Bronchial lymph node (tissue), 1 donor: ENCODE results near the genes MFSD14B and FBP2.

GRCh38 chr9:93130314-93130889 is 3.6 kb downstream of the NINJ1 start:
- PRO-cap: no peak

DNA sequence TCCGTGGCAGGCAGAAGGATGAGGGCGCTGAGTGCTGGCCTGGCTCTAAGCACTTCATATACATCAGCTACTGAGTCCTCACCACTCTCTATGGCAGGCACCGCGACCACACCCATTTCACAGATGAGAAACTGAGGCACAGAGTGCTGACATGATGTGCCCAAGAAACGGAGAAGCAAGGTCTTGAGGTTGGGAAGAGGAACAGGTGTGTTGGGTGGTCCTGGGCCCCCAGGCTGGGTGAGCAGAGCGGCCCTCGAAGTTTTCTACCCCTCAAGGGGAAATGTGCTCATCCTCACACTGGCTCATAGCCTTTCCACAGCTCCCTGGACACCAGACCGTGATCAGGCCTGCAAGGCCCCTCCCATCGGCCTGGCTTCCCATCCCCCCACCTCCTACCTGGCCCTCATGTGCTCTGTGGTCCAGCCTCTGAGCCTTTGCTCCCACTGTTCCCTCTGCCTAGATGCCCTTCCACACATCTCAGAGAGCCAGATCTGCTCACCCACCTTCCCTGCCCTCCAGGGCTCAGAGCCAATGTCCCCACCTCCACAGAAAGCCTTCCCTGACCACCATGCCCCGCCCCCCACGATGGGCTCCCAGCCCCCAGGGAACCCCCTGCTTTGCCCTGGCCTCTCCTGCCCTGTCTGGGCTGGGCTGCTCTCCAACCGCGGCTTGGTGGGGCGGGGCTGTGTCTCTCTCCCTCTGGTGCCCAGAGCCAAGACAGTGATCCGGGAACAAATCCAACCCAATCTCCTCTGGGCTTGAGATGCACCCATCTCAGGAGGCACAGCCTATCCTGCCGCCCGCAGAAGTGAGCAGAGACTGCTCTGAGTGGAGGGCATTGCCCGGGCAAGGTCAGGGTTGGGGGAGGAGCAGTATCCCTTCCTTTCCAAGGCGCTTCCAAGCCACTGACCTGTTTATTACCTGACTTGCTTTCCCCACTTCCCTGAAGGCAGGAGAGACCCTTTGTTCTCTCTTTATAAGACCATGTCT is 1.8 kb downstream of the NINJ1 start:
- PRO-cap: no peak

GRCh38 chr9:93207381-93207876 is 23.5 kb downstream of the WNK2 start:
- PRO-cap: no peak

- PRO-cap: no peak
Measured at GRCh38 chr9:93512042-93512841, 58.9 kb upstream of the FAM120AOS start.

DNA sequence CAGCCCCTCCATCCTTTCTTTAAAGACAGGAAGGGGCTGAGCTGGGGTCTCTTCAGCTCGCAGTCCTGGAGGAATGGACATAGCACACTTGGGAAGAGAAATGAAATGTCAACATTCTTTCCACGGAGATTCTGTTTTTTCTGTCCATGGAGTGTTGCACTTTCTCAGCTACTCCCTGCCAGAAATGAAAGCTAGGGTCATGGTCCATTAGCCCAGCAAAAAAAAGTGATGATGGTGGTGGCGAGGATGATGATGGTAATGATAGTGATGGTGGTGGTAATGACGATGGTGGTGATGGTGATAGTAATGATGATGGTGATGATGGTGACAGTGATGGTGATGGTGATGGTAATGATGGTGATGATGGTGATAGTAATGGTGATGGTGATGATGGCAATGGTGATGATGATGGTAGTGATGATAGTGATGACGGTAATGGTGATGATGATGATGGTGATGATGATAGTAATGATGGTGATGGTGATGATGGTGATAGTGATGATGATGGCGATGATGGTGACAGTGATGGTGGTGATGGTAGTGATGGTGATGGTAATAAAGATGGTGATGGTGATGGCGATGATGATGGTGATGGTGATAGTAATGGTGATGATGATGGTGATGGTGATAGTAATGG is 38.3 kb downstream of the PHF2 start:
- PRO-cap: no peak

DNA sequence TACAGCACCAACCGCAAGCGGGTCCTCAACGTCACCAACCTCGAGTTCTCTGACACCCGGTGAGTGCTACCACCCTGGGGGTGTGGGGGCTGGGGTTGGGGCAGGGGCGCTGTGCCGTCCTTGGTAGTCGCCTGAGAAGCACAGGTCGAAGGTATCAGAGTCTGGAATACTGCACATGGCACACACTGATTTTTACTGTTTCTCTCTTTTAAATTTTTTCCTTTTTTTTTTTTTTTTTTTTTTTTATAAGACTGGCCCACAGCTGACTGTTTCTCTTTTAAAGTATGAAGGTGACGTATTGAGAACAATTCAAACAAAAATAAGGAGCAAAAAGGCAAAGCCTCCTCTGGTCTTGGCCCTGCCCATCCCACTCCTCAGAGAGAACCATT is 72.8 kb downstream of the PHF2 start:
- PRO-cap: no peak

GRCh38 chr9:94097726-94098727 is 13.8 kb downstream of the PTPDC1 start:
- PRO-cap: no peak

- PRO-cap: no peak
Measured at GRCh38 chr9:94167532-94168420, 83.5 kb downstream of the PTPDC1 start.

GRCh38 chr9:94374098-94375053 is at the start of gene MFSD14B:
TSS of gene MFSD14B (plus strand) at chr9:94374569.
- PRO-cap: bidirectional peak, plus-strand start at chr9:94374569, minus-strand start at chr9:94374299

DNA sequence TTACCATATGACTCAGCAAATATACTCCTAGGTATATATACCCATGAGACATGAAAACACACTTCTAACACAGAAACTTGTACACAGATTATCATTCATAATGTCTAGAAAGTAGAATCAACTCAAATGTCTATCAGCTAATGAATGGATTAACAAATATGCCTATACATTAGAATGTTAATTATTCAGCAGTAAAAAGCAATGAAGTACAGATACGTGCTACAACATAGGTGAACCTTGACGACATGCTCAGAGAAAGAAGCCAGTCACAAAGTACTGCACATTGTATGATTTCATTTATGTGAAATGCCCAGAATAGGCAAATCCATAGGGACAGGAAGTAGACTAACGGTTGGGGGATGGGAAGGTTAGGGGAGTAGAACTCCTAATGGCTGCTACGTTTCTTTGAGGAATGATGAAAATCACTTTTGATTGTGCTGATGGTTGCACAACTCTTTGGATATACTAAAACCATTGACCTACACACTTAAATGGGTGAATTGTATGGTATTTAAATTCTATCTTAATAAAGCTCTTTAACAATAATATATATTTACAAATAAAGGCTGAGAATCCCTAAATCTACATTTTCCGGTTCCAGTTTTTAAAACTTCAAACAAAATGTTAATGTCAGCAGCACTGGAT is 75.4 kb downstream of the MFSD14B start:
- PRO-cap: no peak

DNA sequence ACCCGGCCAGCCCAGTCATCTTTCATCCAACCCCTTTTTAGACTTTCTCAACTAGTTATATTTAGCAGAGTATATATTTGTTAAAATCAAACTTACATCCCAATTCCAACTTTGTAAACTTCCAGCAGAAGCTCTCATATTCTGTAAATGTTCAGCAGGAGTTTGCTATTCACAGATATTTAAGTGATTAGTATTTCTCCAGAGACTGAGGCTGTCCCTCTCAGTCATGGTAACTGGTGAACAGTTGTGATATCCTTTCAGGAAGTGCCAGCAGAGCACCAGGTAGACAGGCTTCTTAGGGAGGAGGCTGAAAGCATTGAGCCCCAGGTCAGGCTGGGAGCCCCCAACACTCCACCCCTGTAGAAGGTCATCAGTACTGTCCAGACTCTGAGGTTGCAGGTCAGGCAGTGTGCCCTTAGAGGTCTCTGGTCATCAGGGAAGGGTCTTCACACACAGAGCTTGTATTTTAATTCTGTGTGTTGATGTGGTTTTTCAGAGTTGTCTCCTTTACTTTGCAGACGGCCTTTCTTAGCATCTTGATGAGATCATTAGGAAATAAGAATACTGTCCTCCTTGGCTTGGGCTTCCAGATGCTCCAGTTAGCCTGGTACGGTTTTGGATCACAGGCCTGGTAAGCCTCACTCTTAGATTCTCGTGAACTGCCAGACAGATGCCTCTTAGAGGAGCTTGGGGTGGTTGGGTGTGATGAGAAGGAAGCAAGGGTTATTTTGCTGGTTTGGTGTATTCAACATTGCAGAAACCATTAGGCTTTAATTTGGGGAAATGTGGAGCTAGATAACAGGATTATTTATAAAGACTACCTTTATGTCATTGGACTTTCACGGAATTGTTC is 79.3 kb downstream of the MFSD14B start:
- PRO-cap: no peak

DNA sequence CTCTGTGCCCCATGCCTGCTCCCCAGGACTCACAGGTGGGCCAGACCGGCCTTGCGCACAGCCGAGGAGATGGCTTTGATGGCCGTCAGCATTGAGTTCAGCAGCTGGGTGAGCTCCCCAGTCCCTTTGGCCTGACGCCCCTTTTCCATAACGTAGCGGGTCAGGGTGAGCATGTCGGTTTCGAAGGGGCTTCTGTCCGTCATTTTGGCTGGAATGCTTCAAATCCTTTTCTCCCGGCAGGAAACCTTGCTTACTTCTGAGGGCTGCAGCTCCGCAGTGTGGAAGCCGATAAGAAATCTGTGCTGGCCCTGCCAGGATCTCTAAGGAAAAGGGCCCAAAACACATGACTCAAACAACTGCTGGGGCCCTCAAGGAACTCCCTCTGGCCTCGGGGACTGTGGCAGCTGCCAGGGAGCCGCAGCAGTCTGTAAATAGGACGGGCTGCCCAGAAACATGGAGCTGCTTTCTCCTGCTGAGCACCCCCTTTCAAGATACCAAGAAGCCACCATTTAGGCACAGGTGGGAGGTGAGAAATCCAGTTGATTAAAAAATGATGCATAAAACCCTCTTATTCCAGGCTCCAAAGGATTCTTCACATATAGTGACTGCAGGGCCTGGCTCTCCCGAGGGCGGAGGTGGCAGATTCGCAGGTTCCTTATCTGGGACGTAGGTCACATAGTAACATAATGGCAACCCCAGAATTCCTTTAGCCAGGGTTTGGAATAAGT is at the start of gene FBP2:
Gene FBP2 (minus strand): TSS at position 301 of the 728 bp plus-strand sequence.
- PRO-cap: no peak

GRCh38 chr9:94606640-94607822 is 13.4 kb upstream of the FBP2 start:
- PRO-cap: no peak

DNA sequence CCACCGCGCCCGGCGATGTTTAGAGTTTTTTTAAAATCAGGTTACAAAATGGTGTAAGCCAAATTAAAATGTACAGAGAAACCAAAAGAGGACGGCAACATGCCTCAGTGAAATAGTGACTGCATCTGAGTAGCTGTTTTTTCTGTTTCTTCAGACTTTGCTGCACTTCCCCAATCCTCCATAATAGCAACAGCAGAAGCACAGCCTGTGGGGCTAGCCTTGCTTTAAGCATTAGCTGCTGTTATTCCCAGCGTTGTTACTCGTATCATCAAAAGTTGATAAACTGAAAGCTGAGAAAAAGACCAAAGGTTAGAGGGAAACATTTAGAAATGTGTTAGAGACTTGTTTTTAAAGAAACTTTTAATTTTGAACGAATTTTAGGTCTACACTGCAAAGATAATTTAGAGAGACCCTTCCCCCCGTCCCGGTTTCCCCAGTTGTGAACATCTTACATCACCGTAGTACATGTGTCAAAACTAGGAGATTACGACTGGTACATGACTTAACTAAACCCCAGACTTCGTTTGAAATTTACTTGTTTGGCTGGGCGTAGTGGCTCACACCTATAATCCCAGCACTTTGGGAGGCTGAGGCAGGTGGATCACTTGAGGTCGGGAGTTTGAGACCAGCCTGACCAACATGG is 28.3 kb upstream of the FBP1 start:
- PRO-cap: no peak

DNA sequence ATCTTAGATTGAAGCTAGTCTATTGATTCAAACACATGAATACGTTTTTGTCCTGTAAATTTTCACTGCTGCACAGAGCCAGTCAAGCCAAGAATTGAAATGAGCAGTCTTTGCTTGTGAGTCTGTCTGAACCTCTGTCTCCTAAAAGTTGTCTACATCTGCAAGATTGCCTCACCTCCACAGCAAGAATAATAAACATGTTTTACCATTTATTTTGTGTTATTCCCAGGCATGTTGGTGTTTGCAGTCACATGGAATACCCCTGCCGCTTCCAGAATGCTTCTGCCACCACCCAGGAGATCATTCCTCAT is 74.0 kb downstream of the AOPEP start:
- PRO-cap: no peak

- PRO-cap: no peak
Measured at GRCh38 chr9:94804285-94805473, 78.2 kb downstream of the AOPEP start.

DNA sequence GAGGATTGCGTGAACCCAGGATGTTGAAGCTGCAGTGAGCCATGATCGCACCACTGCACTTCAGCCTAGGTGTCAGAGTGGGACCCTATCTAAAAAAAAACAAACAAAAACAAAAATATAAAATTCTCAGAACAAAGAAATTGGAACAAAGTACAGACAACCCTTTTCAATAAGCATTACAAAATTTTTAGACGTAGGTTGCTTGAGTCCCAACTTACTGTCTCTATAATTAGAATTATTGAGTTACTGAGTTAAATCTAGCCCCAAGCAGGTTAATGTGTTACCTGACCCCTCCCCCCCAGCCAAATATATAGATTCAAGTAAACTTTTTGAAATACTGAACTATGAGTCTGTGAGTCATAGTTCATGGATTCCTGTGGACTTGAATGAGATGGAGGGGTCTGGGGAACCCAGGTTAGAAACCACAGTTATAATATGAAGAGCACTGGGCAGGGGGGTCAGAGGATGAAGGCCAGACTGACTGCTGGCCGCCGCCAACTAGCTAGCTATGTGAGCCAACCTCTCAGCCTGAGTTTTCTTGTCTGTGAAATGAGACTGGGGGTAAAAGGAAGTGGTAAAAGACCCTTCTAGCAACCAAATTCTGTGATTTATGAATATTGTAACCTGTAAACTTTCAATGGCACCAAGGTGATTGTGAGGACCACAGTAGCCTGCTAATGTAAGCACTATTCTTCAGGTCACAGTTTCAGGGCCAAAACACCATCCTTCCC is 173.3 kb downstream of the AOPEP start:
- PRO-cap: no peak

DNA sequence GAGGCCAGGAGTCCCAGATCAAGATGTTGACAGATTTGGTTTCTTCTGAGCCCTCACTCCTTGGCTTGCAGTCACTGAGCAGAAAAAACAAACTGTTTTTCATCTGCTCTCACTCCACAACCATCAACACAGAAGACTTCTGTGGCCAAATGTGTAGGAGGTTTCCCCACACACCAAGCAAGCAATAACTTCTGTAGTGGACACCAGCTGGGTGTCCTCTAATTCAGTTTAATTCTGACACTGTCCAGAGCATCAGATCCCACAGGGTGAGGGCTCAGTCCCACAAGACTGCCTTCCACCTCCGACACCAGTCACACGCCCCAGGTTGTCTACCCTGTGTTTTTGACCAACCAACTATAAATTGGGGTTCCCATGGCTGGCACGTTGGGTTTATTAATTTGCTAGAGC is 209.9 kb downstream of the AOPEP start:
- PRO-cap: no peak

- PRO-cap: no peak
Measured at GRCh38 chr9:94973504-94974126, 247.1 kb downstream of the AOPEP start.

GRCh38 chr9:95009019-95009868 is 282.7 kb downstream of the AOPEP start:
- PRO-cap: no peak